Suprapubic skin (tissue), 4 donors: ENCODE results near the gene SORCS2.

GRCh38 chr4:7103646-7104166 lies 35.8 kb upstream of the GRPEL1 start:
- PRO-cap: no peak
- RAMPAGE, long total RNA, 4 experiments: no peak in any of the 4 experiments

DNA sequence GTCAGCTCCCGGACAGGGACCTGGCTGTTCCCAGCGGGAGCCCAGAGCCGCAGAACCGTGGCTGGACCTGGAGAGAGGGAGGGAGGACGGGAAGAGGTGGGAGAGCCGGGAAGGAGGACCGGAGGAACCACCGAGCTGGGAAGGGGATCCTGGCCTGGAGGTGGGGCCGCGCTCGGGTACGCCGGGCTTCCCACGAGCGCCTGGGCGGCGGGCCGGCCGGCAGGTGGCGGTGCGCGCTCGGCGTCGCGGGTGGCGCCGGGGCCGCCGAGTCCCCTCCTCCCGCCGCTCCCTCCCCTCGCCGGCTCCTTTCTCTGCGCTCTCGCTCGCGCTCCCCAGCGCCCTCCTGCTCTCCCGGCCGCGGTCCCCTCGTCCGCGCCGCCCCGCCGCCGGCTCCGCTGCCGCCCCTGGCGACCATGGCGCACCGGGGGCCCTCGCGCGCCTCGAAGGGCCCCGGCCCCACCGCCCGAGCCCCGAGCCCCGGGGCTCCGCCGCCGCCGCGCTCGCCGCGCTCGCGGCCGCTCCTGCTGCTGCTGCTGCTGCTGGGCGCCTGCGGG lies at the start of gene SORCS2:
SORCS2 (plus strand) TSS at position 305 of the 554 bp plus-strand sequence.
- PRO-cap: no peak
- RAMPAGE, long total RNA, 4 experiments: no peak in any of the 4 experiments

GRCh38 chr4:7207102-7207539 lies 14.8 kb downstream of the SORCS2 start:
- PRO-cap: no peak
- RAMPAGE, long total RNA, 4 experiments: no peak in any of the 4 experiments

DNA sequence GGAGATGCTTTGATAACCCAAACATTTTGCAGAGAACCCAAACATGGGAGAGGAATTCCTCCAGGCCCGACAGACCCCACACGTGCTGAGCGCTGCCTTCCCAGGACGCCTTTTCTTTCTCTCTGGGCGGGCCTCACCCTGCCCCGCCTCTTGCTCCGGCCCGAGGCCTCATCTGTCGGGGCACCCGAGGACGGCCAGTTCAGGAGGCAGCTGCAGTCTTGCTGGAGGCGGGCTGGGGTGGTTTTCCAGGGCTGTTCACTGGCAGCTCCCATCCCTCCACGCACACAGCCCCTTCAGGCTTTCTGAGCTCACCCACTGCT lies 99.4 kb downstream of the PSAPL1 start:
- PRO-cap: no peak
- RAMPAGE, long total RNA, 4 experiments: no peak in any of the 4 experiments

DNA sequence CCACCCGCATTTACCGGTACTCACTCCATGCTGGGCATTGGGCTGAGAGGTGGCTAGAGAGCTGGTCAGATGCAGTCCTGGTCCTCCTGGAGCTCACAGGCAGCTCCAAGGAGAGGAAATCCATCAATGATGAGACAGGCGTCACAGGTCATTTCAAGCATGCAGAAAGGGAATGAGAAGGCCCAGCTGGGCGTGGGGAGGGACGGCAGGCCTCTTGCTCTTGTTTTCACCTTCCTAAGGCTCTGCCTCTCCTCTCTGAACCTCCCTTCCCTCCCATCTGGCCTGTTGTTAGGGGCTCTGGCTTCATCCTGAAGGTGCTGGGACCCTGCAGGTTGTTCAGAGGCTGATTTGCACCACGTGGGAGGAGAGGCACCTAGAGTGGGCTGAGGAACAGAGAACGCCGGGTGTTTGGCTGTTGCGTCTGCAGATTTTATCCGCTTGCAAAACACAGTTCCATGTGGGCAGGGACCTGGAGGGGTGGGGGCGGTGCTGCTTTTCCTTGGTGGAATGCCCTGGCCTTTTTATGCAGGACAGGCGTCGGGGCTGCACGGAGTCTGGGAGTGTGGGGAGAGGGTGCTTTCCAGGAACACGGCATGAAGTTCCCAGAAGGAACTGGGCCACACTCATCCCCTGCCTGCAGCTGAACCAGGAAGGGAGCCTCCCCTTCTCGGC lies 81.5 kb upstream of the PSAPL1 start:
- PRO-cap: no peak
- RAMPAGE, long total RNA, 4 experiments: no peak in any of the 4 experiments

DNA sequence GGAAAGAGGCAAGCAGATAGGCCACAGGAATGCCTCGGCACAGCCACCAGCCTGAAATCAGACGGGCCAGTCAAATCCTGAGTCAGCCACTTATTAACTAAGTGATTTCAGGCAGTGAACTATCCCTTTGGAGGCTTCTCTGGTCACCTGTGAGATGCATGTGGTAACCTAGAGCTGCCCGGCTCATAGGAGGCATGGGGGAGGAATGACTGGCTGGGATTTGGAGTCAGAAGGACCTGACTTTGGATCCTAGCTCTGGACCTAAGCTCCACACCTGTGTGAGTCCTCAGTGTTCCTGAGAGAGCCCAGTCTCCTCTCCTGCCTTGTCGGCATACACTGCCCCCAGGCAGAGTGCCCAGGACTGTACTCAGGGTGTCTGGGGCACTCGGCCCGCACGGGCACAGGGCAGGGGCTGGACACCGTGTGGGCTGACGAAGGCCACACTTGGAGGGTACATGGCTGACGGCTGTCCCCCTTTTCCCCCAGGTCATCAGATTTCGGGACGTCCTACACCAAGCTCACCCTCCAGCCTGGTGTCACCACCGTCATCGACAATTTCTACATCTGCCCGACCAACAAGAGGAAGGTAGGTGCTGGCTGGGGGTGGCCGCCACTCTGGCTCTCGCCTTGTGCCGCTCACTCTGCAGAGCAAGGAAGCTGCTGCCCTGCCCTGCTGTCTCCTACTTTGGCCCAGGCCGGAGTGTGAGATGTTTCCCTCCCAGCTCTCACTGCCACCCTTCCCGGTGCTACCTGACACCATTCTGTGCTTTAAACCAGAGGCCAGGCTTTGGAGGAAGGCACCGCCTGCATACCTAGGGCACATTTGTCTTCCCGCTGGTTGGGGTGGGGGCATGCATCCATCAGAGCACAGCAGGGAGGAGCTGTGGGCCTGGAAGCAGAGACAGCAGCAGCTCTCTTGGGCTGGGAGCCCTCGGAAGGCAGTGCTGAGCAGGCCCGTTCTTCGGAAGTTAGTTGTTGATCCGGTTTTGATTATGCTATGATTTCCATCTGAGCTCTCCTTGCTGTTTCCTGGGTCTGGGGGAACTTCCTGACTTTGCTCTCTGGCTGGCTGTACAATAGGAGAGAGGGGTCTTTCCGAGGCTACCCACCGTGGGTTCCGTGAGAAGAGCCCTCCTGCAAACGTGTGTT lies 96.7 kb upstream of the PSAPL1 start:
- PRO-cap: no peak
- RAMPAGE, long total RNA, 4 experiments: no peak in any of the 4 experiments

DNA sequence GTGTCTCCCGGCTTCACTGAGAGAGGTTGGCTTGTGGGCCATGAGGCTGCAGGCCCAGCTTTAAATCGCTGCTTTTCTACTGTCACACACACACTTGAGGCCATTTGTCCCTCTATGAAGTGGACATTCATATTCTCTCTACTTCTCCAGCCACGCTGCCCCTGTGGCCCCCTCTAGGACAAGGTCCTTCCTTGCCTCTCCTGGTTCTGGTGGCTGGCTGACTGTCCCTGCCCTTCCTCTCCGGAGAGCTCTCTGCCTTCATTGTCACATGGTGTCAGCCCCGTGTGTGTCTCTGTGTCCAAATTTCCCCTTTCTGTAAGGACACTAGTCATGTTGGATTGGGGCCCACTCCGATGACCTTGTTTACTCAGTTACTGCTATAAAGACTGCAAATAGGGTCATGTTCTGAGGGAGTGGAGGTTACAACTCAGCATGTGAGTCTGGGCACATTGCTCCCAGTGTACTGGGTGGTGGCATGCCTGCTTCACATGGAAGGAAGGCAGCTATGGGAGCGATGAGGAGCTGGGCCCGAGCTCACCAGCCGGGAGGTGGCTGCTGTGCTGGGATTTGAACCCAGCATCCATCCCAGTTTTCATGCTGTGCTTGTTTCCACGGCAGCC lies 129.5 kb upstream of the PSAPL1 start:
- PRO-cap: no peak
- RAMPAGE, long total RNA, 4 experiments: no peak in any of the 4 experiments

DNA sequence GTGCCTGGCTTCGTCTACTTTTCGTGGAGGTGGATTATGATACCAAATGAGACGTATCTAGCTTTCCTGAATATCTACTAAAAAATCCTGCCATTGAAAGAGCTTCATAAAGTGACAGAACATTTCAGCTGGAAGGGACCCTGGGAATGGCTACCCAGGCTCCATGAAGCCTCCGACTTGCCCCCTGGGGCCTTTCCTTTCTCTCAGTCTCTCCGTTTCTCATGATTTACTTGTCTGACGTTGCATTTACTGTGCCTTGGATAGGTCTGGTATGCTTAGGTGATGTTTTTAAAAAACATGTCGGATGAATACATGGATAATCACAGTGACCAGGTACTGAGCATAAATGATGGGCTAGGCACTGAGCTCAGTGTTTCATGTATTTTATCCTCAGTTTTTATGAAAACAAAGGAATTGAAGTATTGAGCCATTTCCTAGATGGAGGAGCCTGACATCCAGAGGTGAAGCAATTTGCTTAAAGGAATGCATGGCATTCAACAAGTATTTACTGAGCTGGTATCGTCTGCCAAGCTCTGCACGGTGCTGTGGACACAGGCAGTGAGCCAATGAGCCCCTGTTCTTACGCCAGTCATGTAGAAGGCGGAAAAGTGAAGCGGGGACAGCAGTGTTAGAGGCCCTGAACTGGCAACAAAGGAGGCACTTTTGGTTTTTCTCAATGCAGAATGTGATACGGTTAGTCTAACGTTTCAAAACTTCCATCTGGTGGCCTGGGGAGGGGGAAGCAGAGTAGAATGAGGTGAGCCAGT lies 134.3 kb downstream of the AFAP1 start:
- PRO-cap: no peak
- RAMPAGE, long total RNA, 4 experiments: no peak in any of the 4 experiments

GRCh38 chr4:7805958-7806621 lies 133.6 kb downstream of the AFAP1 start:
- PRO-cap: no peak
- RAMPAGE, long total RNA, 4 experiments: no peak in any of the 4 experiments

GRCh38 chr4:7811143-7811601 lies 128.5 kb downstream of the AFAP1 start:
- PRO-cap: no peak
- RAMPAGE, long total RNA, 4 experiments: no peak in any of the 4 experiments

GRCh38 chr4:7811602-7812234 lies 127.9 kb downstream of the AFAP1 start:
- PRO-cap: no peak
- RAMPAGE, long total RNA, 4 experiments: no peak in any of the 4 experiments

GRCh38 chr4:7812235-7812622 lies 127.4 kb downstream of the AFAP1 start:
- PRO-cap: no peak
- RAMPAGE, long total RNA, 4 experiments: no peak in any of the 4 experiments

DNA sequence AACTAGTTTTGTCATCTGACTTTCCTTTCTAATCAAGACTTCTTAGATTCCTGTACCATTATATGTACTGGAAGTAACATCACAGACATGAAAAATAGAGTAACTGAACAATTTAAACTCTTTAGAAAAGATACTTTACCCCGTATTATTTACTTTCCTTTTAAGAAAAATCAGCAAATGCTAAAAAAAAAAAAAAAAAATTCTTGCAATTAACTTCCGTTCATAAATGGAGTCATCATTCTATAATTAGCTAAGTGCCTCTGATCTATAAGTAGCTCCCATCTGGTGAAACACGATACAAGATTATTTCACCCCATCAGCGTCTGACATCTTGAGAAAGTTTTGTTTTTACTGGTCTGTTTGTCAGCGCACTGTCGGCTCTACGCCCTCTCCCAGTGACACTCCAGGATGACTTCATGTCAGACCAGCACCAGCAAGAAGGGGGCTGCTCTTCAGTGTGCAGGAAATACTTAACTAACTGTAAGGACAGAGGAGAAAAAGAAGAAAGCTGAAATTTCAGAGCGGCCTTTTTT lies 108.4 kb downstream of the AFAP1 start:
- PRO-cap: no peak
- RAMPAGE, long total RNA, 4 experiments: no peak in any of the 4 experiments

GRCh38 chr4:7861111-7861939 lies 78.3 kb downstream of the AFAP1 start:
- PRO-cap: no peak
- RAMPAGE, long total RNA, 4 experiments: no peak in any of the 4 experiments

GRCh38 chr4:7911097-7911792 lies 28.4 kb downstream of the AFAP1 start:
- PRO-cap: unidirectional peak, minus-strand start at chr4:7911508
- RAMPAGE, long total RNA, 4 experiments: no peak in any of the 4 experiments

- PRO-cap: no peak
- RAMPAGE, long total RNA, 4 experiments: no peak in any of the 4 experiments
These were observed 39.3 kb upstream of the AFAP1 start for GRCh38 chr4:7978904-7979410.

GRCh38 chr4:8112481-8113187 lies 46.0 kb downstream of the ABLIM2 start:
- PRO-cap: no peak
- RAMPAGE, long total RNA, 4 experiments: no peak in any of the 4 experiments

- PRO-cap: no peak
- RAMPAGE, long total RNA, 4 experiments: no peak in any of the 4 experiments
These were observed 25.7 kb downstream of the ABLIM2 start for GRCh38 chr4:8132799-8133359.

GRCh38 chr4:8165755-8165978 lies 7.1 kb upstream of the ABLIM2 start:
- PRO-cap: no peak
- RAMPAGE, long total RNA, 4 experiments: no peak in any of the 4 experiments

DNA sequence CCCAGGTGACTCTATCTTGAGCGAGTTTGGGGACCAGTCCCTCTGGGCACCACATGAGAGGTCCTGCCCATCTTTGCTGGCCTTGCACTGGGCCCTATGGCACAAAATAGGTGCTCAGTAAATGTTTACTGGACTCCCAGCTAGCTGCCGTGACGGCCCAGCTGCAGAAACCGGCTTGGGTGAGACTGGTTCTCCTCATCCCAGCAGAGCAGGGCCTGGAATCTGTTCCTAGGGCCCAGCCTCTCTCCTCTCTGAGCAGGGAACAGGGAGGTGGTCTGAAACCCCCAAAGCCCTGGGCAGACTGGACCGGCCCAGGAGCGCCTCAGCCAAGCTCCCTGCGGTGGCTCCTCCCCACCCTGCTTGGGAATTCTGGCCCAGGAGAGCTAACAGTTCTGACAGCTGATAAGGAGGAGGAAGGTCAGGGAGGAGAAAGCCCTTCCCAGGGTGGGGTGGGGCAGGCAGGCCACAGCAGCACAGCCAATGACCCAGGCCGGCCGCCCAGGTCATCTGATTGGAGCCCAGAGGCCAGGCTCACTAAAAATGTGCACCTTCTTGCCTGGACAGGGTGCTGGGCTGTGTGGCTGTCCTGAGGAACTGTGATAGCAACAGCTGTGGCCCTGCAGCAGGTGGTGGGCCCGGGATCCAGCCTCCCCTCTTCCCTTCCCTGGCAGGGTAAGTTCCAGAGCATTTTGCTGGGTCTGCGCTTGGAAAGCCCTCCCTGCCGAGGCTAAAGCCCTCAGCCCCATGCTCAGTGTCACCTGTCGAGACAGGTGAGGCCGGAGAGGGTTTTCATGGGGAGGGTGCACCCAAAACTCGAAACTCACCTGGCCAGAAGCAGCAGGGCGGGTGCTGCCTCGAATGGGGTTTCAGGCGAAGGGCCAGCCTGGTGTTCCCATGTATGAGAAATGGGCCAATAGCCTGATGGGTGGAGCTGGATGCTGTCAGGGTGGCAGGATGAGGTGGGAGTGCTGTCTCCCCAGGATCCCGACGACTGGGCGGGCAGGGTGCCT lies 17.2 kb upstream of the SH3TC1 start:
- PRO-cap: no peak
- RAMPAGE, long total RNA, 4 experiments: no peak in any of the 4 experiments